Aorta (tissue), 1 donor: ENCODE results near the genes SENP5, PIGZ and LMLN.

DNA sequence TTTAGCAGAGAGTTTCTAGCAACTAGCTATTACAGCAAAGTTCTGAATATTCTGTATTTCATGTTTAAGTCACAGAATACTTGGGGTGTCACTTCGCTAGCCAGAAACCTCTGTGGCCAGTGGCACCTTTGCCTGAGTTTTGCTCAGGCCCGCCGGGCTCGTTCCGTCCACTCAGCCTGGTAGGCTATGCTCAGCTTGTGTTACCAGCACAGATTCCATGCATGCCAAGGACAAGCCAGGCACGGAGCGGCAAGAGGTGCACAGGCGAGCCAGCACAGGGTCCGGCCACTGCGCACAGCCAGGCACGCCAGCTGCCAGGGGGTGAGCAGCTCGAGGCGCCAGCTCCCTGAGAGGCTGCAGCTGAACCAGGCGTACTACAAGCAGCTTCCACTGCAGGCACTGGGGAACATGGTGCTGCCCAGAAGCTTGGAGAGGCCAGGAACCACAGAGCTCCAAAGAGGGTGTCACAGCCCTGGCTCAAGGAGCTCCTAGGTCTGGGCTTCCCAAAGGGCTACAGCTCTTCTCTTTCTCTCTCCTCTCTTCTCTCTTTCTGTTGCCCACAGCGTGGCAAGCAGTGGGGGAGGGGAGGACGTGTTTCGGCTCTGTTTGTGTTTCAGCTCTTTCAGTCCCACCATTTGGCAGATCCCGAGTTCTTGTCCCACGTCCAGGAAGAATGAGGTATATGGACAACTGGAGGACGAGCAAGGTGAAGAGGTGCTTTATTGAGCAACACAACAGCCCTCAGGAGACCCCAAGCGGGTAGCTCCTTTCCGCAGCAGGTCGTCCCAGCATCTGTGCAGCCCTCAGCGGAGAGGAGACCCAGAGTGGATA is 14.6 kb downstream of the PCYT1A start:
- PRO-cap, result no peak

DNA sequence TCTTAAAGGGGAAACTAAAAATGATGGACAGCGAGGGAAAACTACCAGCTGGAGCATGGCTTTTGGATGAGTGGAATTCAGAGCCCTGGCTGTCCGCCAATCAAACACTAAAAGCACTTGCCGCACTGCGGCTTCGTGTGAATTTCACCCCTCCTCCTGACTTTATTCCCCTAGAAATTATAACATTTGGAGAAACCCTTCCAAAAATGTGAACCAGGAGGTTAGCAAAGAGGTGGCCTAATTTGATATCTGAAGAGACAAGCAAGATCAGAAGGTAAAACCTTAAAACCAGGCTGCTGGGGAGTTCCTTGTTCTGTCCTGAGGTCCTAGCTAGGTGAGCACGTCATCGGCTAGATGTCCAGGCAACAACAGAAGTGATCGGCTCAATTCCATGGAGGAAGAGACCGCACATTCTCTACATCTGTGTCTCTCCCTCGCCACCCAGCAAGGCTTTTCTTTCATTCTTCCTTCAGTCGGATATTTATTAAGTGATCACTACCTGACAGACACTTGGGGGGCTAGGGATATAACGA is 1.7 kb downstream of the TM4SF19 start:
- PRO-cap, result no peak

- PRO-cap, result no peak
Measured at GRCh38 chr3:196481576-196481852, 22.1 kb downstream of the RNF168 start.

- PRO-cap, result no peak
Measured at GRCh38 chr3:196611692-196612644, 27.5 kb upstream of the NRROS start.

DNA sequence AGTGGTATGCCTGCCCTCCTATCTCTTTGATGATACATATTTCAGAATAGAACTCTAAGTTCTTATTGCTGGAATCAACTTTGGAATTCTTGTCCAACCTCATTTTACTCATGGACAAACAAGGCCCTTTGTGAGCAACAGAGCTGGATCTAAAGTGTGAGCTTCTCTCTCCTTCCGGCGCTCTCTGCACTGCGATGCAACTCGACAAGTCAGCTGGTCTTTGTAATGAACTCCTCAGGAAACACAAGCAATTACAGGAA is 20.3 kb upstream of the NRROS start:
- PRO-cap, result no peak

DNA sequence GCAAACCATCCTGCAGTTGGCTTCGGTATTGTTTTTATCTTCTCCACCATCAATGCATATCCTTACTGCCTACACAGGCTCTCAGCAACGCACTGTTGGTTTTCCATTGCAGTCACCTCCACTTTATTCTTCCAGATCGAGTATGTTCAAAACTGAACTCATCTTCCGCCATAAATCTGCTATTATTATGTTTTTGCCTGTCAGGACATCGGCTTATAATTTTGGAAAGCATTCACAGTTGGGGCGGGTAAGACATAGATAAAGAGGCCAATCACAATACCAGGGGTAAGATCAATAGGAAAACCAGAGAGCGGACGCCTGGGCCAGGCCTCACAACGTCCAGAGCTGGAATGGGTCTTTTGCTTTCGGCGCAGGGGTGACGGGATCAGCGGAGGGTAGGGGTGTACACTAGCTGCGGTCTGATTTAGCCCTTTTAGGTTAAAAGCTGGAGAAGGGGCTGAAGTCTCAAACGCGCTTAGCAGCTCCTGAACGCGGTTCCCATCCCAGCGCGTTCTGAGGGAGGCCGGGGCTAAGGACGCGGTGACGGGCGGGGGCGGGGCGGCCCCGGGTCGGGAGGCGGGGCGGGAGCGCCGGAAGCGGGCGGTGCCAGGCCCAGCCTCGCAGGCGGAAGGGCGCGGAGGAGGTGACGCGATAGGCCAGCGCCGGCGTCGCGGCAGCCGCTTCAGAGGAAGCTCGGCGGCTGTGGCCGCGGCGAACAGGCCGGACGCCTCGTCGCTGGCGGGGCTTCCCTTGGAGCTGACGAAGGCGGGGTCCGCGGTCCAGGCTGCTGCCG is at the start of gene SENP5:
Gene SENP5 (plus strand): TSS at position 685 of the 793 bp plus-strand sequence.
- PRO-cap, result bidirectional peak, plus-strand start at position 685 of the sequence, minus-strand start at position 515 of the sequence

DNA sequence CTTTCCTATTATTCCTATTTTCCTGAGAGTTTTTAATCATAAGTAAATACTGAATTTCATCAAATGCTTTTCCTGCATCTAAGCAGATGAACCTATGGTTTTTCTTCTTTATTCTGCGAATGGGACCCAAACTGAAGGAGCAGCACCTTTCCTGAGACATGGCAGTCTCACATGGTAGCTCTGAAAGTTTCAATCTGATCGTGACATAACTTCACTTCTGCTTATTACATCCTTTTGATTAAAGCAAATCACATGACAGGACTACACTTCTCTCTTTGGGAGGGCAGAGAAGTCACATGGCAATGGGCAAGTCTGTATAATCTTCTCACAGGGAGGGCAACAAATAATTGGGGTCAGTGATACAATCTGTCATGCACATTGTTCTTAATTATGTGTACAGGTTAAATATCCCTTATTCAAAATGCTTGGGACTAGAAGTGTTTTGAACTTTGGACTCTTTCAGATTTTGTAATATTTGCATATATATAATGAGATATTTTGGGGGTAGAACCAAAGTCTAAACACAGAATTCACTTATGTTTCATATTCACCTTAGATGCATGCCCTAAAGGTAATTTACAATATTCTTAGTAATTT is 21.6 kb downstream of the NCBP2 start:
- PRO-cap, result no peak

DNA sequence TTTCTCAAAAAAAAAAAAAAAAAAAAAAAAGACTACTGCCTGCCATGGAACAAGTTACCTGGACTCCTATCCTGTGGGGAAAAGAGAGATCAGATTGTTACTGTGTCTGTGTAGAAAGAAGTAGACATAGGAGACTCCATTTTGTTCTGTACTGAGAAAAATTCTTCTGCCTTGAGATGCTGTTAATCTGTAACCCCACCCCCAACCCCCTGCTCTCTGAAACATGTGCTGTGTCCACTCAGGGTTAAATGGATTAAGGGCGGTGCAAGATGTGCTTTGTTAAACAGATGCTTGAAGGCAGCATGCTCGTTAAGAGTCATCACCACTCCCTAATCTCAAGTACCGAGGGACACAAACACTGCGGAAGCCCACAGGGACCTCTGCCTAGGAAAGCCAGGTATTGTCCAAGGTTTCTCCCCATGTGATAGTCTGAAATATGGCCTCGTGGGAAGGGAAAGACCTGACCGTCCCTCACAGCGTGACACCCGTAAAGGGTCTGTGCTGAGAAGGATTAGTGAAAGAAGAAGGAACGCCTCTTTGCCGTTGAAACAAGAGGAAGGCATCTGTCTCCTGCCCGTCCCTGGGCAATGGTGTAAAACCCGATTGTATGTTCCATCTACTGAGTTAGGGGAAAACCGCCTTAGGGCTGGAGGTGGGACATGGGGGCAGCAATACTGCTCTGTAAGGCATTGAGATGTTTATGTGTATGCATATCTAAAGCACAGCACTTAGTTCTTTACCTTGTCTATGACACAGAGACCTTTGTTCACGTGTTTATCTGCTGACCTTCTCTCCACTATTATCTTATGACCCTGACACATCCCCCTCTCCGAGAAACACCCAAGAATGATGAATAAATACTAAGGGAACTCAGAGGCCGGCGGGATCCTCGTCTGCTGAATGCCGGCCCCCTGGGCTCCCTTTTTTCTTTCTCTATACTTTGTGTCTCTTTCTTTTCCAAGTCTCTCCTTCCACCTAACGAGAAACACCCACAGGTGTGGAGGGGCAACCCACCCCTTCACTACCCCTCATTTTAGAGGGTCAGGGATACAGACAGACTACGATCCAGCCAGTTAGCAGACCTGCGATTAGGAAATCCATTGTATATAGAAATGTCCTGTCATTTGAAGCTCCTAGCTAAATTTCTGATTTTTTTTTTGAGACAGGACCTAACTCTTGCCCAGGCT is 1.9 kb downstream of the NCBP2AS2 start:
- PRO-cap, result no peak

- PRO-cap, result unidirectional peak, plus-strand start at chr3:196968929
Measured at GRCh38 chr3:196968485-196969223, at the start of gene PIGZ. Gene PIGZ, minus strand, starts transcription at chr3:196968833.

DNA sequence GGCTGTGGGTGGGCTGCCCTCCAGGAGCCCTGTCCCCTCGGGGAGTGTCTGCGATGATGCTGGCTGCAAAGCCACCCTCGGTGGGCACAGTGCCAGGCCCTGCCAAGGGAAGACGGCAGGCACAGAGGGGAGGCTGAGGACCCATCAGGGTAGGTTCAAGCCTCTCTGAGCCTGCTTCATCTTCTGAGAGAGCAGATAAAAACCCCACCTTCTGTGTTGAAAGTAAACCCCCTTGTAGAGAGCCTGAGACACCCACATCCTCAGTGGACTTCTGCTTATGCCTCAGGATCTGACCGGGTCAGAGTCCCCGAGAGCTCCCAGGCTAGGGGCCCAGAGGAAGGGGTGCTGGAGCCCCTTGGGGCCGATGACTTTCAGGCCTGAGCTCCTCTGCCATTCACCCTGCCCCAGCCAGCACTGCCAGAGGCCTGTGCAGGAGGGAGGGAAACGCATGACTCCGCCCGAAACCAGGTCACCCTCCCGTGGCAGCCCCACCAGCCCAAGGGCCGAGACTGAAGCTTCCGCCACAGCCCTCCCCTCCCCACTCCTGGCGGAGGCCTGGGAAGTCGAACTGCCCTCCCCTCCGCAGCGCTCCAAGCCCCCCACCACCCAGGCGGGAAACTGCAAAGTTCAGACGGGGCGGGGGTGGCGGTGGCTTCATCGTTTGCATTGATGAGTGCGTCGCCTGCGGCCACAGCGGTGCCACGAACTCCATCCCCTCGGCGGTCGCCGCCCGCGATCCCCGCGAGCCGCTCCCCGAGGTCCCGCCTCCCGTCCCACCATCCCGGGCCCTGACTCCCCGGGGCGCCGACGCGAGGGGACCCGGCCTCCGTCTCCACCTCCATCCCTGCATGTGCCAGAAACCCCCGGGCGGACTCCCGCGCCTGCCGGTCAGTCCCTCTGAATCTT is 1.0 kb downstream of the MELTF start:
- PRO-cap, result no peak

- PRO-cap, result no peak
Measured at GRCh38 chr3:197099853-197100368, 70.3 kb upstream of the MELTF start.

- PRO-cap, result no peak
Measured at GRCh38 chr3:197183395-197184295, 114.8 kb downstream of the DLG1 start.

- PRO-cap, result no peak
Measured at GRCh38 chr3:197297033-197297397, 1.4 kb downstream of the DLG1 start.

DNA sequence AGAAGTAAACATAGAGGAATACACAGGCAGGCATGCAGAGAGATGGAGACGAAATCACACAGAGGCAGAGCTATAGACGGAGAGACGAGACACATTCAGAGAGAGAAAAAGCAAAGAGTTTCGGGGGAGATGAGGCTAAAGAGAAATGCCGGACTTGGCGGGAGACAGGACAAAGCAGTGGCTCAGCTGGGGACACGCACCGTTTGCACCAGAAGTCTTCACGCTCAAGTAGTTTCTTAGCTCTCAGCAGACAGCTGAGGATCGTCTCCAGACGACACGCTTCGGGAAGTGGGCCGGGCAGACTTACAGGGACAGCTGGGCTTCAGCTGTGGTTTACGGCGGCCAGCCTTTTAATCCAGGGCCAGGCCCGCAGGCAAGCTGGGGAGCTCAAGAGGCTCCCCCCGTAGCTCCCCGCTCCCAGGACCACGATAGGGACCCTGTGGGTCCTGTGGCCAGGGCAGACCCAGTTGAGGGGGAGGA is 56.2 kb upstream of the DLG1 start:
- PRO-cap, result no peak

- PRO-cap, result no peak
Measured at GRCh38 chr3:197511840-197512632, 43.7 kb downstream of the BDH1 start.

DNA sequence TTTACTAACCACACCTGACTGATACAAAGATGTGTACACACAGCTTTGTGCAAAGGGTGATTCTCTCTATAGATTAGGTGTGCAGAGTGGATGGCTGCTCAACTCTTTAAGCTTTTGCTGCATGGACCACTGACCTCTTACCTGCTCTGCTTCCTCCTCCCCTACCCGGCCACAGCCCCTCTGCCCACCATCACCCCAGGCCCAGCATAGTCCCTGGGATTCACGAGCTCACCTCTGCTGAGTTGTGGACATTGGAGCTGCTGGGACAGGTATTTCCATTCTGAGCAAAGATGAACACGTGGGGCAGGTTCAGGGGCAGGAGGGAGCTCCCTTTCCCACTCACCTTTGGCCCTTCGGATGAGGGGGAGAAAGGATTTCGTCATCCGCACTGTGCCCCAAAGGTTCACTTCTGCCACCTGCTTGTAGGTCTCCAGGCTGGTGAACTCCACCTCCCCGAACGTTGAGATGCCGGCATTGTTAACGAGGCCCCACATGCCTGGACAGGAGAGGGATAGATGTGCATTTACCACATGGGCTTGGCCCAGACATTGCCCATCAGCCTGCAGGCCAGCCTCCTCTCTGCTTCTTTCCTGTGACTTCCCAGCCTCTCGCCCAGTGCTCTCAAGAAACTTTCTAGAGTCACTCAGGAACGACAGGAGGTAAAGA is 41.7 kb downstream of the BDH1 start:
- PRO-cap, result no peak

DNA sequence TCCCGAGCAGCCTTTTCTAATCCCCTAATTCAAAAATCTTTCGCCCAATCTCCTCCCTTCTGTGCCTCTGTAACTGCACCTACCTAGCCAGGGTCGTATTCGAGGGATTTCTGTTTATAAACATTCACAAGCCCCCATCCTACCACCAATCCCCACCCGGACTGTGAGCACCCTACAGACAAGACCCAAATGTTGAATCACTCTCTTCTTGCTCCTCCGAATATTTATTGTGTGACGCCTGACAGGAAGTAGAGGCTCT is 1.7 kb downstream of the BDH1 start:
- PRO-cap, result no peak

DNA sequence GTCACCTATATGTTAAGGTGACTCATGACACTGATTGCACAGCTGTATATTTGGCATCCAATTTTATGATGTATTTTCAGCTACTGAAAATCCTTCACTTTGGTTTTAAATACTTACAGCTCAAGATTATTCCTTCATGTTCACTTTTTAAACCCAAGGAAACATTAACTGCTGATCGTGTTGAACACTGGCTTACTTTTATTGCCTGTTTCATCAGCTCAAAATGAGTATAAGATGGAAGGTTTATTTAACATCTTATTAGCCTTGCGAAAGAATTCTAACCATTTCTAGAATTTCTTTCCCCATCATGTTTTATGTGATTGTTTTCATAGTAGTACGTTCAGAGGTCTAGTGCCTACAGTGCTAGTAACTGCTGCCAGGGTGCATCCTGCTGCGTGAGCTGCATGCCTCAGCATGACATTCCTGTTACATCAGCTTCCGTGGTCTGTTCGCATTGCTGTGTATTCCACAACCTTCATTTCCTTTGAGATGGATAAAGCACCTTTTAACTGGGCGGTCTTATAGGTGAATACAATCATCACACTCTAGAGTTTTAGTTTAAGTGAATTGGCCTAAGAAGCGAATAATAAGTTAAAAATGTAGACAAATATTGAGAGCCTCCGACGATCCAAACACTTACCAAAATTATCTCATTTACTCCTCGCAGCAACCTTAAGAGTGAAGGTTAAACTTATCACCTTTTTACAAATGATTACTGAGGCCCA is 63.9 kb downstream of the LRCH3 start:
- PRO-cap, result no peak

DNA sequence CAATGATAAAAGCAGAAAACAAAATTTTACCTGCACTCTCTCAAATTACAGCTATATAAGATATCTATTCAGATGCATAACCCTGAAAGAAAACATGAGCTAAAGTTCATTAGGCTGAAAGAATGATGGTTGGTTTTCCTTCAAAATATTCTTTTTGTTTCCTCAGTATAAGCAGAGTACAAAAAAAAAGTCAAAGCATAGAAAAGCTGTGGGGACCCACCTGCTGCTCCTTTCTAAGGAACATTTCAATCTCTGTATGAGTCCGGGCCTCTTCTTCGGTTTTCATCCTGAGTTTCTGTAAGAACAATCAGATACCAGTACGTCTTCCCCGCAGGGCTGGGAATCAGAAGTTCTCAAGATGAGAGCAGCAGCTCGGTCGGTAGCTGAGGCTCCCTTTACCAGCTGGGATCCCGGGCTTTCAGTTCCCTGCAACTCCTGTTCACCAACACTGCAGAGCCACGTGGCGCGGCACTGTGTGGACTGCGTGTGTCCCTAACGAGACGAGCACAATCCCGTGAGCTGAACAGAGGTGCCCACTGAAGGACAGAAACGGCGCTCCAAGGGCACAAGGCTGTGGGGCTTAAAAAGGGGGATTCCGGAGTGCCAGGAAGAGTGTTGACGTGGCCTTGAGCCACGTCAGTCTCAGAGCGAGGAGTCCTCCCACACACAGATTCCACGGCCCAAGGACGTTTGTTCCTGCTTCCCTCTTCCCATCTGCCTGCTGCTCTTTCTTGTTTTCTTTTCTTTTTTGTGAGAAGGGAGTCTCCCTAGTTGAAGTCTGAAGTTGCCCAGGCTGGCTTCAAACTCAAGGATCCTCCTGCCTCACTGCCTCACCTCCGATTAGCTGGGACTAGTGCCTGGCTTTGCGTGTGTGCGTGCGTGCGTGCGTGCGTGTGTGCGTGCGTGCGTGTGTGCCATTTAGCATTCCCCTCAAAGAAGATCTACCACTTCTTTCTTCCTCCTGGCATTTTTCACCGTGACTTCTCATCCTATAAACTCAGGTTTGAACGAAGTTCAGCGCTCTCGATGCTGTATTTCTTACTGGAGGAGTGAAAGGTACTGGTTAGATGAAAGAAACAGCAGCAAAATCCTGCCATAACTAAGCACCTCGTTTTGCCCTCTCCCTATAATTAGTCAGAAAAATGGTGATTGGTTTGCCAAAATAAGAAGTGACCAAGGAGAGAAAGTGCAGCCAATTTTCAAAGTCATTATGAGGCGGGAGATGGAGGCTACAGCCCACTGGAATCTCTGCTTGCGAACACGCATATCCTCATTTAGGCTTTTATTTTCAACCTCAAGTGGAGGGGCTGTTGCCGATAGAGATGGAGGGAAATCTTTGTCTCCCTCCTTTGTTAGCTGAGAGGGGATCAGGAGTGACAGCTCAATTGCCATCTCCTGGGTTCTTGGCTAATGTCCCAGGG is 37.0 kb upstream of the RPL35A start:
- PRO-cap, result no peak

GRCh38 chr3:197960144-197960988 is at the start of gene LMLN:
Gene LMLN, plus strand, starts transcription at chr3:197960217.
- PRO-cap, result bidirectional peak, plus-strand start at chr3:197960242, minus-strand start at chr3:197960015